ENCODE results near the gene LRP5.

DNA sequence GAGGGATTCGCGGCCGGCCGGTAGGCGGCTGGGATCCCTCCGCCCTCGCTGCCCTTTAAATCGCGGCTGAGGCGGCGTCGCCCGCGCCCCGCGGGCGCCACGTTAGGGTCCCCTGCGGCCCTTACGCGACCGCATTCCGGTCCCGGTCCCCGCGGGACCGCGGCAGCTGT lies 683 bp upstream of the KMT5B start:
- PRO-cap, result bidirectional peak, plus-strand start at position 84 of the sequence, minus-strand start outside the sequence

DNA sequence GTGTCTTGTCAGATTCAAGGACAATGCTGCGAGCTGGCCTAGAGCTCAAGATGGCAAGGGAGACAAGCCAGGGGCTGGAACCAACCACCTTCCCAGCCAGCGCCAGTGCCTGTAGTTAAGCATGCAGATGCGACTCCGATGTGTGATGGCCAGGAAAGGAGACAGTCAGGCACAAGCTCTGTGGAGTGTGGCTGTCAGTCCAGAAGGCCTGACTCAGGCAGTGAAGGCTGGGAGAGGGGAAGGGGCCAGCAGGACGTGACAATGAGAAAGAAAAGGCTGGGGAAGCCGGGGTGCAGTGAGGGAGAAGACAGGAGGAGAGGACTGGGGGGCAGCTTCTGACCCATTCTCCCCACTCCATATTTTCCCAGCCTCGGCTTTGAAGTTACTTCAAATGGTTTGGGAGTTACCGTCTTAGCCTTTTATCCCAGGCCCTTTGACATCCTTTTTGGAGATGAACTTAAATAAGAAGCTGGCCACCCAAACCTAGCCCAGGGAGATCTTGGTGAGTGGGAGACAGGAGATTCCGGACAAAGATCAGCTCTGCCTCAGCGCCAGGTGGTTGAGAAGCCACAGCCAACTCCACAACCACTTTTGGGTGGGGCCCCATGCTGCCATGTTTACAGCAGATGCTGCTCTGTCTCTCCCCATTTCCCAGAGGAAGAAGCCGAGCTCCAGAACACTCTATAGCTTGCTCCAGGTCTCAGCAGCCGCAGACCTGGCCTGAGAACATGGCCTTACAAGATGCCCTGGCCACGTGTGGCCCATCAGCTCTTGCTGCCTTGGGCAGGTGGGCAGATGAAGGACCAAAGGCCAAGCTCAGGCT lies 12.0 kb downstream of the C11orf24 start:
- PRO-cap, result no peak

DNA sequence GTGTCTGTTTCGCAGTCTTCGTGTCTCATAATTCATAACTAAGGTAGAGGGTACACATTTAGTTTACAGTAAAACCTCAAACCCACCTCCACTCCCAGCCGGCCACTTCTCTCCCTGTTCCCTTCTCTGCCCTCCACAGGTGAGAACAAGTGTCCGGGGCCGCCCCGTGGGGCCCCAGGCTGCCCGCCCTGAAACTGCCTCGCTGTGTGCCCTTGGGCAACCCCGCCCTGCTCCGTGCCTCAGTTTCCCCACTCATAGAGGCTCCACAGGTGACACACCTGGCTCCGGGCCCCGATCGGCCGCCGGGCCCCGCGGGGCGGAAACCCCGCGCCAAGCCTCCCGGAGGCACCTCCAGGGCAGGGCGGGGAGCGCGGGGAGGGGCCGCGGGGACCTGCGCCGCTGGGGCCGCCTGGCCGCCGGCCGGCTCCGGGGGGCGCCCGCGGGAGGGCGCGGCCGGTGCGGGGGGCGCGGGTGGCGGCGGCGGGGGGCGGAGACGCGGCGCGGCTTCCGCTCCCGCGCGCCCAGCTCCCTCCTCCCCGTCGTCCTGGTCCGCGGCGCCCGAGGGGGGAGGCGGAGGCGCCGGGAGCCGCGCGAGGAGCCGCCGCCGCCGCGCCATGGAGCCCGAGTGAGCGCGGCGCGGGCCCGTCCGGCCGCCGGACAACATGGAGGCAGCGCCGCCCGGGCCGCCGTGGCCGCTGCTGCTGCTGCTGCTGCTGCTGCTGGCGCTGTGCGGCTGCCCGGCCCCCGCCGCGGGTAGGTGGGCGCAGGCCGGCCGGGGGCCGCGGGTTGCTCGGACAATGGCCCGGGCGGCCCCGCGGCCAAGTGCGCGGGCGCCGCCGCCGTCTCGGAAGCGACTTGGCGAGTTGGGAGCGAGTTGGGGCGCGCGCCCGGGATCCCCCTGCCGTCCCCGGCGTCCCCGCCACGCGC lies at the start of gene LRP5:
Gene LRP5, plus strand, starts transcription at position 539 of the 927 bp plus-strand sequence.
- PRO-cap, result bidirectional peak, plus-strand start at position 573 of the sequence, minus-strand start at position 546 of the sequence

DNA sequence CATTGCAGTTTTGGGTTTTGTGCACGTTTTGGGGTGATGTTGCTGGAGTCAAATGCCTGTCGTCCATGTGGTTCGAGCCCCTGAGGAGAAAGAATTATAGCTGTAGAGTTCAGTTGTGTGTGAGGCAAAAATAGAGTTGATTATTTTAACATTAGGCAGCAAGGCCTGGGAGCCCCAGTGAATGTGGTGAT lies 1.7 kb downstream of the LRP5 start:
- PRO-cap, result no peak

DNA sequence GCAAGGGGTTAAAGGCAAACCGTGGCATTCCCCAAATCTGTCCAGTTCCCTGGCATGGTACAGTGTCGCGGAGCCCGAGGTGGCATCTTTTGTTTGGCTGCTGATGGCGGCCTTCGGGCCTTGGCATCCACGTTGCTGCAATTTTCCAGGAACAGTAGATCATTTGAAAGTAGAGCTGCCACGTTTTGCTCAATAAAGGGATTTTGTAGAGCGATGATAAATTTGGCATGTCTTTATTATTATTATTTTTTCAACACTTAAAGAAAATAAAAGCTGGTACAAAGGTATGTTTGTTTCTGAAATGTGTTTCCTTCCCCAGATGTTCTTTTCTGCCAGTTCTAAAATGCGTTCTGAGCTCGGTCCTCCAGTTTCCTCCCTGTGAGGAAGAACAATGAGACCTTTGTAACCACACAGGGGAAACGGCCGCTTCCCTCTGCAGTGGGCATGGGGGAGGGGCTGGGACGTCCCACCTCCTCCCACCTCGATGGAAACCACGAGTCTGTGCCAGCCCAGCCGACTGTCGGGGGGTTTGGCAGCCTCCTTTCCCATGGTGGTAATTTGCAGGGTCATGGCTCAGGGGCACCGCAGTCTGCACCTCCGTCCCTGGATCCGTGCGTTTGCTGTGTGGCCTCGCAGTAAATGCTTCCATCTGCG lies 15.8 kb downstream of the LRP5 start:
- PRO-cap, result no peak

DNA sequence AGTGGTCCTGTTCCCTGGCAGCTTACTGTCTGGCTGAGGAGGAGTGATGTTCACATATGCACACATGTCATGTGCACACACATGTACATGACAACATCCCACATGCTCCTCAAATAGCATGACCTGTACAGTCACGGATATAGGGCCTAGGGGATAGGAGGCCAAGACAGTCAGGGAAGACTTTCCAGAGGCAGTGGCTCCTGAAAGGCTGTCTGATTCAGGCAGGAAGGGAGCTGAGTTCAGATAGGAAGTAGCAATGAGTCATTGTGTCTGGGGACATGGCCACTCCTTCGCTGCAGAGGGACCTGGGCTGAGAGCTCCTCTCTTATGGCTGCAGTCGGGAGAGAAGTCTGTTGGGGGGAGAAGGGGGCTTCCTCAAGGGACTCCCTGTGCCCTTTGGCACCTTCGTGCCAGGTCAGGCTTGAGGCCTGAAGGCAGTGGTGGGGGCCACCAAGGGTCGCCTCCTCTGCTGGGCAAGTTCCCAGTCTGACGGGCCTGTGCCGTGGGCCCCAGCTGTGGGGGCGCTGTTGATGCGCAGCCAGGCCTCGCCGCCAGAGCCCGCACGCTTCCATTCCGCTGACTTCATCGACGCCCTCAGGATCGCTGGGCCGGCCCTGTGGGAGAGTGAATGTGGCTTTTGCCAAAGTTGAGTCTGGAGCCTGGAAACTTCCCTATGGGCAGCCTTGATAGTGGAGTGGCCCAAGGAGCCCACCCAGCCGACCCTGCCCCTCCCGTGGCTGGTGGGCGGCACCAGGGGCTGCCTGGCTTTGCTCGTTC lies 23.0 kb upstream of the PPP6R3 start:
- PRO-cap, result no peak

DNA sequence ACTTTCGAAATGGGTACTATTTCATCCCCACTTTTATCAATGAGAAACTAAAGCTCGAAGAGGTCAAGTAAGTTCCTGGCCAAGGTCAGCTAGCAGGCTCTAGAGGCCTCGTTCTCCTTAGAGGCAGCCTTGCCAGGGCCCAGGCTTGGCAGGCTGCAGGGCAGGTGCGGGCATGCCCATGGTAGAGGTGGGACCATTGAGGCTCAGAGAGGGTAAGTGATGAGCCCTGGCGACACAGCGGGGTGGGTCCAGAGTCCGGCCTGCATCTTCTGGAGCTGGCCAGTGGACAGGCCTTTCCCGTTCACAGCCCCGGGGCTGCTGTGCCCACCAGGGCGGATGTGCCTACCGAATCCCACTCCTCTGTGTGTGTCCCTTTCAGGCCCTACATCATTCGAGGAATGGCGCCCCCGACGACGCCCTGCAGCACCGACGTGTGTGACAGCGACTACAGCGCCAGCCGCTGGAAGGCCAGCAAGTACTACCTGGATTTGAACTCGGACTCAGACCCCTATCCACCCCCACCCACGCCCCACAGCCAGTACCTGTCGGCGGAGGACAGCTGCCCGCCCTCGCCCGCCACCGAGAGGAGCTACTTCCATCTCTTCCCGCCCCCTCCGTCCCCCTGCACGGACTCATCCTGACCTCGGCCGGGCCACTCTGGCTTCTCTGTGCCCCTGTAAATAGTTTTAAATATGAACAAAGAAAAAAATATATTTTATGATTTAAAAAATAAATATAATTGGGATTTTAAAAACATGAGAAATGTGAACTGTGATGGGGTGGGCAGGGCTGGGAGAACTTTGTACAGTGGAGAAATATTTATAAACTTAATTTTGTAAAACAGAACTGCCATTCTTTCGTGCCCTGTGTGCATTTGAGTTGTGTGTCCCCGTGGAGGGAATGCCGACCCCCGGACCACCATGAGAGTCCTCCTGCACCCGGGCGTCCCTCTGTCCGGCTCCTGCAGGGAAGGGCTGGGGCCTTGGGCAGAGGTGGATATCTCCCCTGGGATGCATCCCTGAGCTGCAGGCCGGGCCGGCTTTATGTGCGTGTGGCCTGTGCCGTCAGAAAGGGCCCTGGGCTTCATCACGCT lies 11.8 kb upstream of the PPP6R3 start:
- PRO-cap, result no peak

DNA sequence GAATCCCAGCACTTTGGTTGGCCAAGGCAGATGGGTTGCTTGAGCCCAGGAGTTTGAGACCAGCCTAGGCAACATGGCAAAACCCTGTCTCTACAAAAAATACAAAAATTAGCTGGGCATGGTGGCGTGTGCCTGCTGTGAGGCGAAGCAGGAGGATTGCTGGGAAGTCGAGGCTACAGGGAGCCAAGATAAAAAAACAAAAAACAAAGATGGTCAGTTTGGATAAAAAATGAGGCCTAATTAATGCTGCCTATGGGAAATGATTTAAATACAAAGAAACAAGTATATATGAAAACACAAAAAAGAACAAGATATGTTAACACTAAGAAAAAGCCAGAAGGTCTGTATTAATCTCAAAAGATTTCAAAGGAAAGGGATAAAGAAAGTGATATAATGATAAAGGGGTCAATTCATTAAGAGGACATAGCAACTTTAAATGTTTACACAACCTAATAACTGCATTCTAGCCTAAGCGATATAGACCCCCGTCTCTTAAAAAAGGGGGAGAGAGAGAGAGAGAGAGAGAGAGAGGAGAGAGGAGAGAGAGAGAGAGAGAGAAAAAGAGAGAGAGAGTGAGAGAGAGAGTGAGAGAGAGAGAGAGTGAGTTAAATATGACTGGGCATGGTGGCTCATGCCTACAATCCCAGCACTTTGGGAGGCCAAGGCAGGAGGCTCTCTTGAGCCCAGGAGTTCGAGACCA lies 90.4 kb upstream of the GAL start:
- PRO-cap, result no peak

- PRO-cap, result no peak
Observed at GRCh38 chr11:68616536-68617287, 67.6 kb upstream of the GAL start.

DNA sequence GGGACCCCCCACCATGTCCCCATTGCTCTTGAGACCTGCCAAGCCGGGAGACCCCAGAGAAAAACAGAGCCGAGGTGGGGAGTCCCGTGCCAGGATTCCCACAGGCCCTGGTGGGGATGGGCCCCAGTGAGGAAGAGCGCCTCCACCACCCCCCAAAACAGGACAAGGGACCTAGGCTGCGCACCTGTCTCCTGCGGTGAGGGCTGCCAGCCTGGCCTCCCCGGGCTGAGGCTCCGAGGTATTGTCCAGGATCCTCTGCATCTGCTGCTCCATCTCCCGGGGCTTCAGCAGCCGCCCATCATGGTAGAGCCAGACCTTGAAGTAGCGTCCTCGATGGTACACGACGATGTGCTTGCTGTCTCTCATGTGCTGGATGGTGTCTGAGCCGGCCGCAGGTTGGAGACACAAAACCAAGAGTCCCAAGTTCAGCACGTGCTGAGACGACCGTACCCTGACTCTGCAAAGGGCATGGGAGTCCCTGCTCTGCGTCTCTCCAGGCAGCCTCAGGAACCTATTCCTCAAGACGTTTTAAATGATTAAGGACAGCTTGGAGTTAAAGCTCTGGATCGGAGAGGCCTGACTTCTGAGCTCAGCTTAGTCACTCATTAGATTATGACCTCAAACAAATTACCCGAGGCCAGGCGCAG lies 33.4 kb upstream of the TESMIN start:
- PRO-cap, result no peak

DNA sequence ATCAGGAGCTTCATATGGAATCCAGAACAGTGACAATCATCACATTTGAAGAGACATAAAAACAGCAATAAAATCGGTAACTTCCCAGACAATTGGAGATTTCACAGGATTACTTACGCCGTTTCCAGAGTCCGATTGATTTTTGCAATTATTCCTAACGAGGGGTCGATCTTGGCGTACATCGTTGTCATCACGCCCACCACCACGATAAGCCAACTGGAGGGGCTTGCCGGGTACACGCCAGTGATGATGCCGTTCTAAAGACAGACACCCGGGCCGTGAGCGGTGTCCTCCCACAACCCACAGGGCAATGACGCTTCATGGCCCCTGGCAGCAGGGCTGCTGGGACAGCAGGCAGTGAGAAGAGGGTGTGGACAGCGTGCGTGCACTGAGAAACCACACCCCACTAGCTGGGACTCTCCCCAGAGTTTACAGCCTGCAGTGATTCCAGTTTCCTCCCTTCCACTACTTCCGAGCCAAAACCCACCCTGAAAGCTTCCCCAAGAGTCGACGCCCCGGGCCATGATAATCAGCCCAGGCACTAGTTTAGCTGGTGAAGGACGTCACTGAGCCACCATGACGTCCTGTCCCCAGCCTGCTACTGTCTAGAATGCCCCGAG lies 29.3 kb downstream of the CPT1A start:
- PRO-cap, result no peak

GRCh38 chr11:68840677-68841498 lies 828 bp downstream of the CPT1A start:
- PRO-cap, result bidirectional peak, plus-strand start at chr11:68841094, minus-strand start at chr11:68841046

- PRO-cap, result no peak
Observed at GRCh38 chr11:68890695-68891677, 12.6 kb downstream of the MRPL21 start.

DNA sequence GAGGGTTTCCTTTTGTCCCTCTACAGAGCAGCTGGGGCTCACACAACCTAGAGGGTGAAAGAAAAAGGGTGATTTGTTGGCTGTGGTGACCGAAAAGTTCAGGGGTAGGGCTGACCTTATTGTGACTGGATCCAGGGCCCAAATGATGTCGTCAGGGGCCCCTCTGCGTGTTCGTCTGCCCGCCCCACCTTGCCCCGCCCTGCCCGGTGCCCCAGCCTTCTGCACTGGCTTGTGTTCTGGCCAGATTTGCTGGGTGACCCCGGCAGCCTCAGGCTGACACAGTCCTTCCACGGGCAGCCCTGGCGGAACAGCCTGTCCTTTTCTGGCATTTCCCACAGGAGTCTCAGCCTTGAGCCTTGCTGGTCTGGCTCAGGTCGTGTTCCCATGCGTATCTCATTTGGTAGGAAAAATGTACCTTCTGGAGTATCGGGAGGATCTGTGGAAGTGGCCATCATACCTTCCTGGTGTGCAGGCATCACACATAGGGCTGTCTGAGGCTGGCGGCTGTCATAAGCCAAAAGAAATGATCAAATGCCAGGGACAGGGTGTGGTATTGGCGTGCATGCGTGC lies 31.0 kb downstream of the IGHMBP2 start:
- PRO-cap, result no peak

GRCh38 chr11:68956229-68956524 lies 24.6 kb downstream of the MRGPRD start:
- PRO-cap, result no peak

GRCh38 chr11:69008600-69009212 lies 4.3 kb downstream of the MRGPRF start:
- PRO-cap, result bidirectional peak, plus-strand start at chr11:69009049, minus-strand start at chr11:69008858

DNA sequence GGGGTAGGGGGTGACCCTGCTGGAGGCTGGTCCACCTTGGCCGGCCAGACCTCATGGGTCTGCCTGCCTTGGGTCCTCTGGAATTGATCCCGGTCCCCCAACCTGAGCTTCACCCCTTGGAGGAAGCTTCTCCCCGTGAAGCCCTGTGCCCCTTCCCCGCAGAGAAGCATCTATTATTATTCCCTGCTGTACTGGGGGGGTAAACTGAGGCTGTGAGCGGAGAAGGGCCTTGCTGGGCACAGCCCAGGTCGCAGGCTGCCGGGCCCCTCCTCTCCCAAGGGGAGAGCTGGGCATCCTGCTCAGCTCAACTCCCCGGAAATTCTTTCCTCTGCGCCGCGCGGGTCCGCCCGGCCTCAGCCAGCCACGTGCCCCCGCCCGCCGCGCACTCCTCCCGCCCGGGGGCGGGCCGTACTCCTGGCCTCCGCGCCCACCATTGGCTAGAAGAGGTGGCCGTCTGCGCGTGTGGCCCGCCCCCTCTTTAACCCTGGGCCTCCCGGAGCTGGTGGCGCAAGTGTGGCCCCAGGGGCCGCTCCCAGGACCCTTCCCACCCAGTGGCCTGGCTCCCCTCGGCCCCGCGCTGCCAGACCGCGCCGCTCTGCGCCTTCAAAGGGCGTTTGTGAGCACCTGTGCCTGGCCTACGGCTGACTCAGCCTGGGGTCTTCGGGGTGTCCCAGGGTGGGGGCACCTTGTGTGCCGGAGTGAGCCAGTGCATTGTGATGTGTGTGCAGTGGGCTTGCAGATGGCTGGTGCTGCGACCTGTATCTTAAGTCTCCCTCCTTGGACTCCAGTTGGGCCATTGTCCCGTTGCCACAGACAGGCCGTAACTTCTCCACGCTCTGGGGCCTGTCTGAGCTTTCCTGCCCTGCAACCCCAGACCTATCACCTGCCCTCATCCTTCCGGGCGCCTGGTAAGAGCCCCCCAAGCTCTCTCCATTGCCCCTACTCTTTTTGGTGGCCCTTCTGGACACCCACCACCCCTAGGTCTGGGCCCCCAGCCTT lies 2.0 kb downstream of the MRGPRF start:
- PRO-cap, result unidirectional peak, minus-strand start at position 330 of the sequence

- PRO-cap, result no peak
Observed at GRCh38 chr11:69018198-69018624, 5.2 kb upstream of the MRGPRF start.

DNA sequence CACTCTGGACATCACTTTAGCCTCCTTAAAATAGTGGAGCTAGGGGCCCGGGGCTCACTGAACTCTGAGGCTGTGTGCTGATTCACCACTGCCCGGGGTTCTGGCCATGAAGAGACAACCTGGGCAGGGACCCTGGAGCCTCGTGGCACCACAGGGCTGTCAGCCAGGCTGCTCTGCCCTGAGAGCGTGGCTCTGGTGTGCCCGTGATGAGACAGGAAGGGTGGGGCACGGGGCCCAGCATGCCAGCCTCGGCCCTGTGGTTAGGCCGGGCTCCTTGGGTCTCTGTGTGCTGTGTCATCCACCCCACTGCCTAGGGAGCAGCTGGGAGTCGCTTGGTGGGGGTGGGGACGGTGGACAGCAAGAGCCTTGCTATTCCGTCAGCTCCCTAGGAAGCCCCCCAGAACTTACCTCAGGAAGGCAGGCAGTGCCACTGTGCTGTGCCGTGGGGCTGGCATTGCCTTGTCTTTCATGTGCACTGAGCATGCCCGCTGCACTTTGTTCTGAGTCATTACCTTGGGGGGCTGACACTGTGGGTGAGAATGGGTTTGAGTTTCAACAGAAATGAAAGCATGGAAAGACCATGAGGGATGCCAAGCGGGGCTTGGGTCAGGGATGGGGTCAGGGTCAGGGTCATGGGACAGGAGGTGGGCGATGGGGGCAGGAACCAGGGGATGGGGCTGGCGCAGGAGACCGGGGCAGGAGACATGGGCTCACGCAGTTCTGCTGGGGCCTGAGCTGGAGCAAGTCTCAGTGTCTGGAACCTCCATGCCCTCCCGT lies 31.8 kb downstream of the TPCN2 start:
- PRO-cap, result no peak

GRCh38 chr11:69114733-69115449 lies 40.8 kb upstream of the SMIM38 start:
- PRO-cap, result no peak

All from left cardiac atrium (tissue), 1 donor.